IMR-90 (cell line): ENCODE measurements around a stretch of chr2.

GRCh38 chr2:62213633-62214627 is 18.0 kb downstream of the B3GNT2 start:
- RRBS, result no CpG with 5 or more reads among the region's 6 CpGs
CAGE:
- cytosol, long polyA plus RNA, result no peak
- long polyA plus RNA, result no peak
- nucleus, long polyA plus RNA, result no peak

GRCh38 chr2:62704728-62704969 is 864 bp upstream of the EHBP1 start:
- RRBS, result no CpG with 5 or more reads among the region's 2 CpGs
CAGE:
- cytosol, long polyA plus RNA, result no peak
- long polyA plus RNA, result no peak
- nucleus, long polyA plus RNA, result no peak

GRCh38 chr2:62706781-62707625 is 1.5 kb downstream of the EHBP1 start:
- RRBS, result no CpG with 5 or more reads among the region's 7 CpGs
CAGE:
- cytosol, long polyA plus RNA, result no peak
- long polyA plus RNA, result no peak
- nucleus, long polyA plus RNA, result no peak

GRCh38 chr2:62982181-62982811 is 68.3 kb upstream of the OTX1 start:
- RRBS, result no CpG with 5 or more reads among the region's 3 CpGs
CAGE:
- cytosol, long polyA plus RNA, result no peak
- long polyA plus RNA, result no peak
- nucleus, long polyA plus RNA, result no peak

DNA sequence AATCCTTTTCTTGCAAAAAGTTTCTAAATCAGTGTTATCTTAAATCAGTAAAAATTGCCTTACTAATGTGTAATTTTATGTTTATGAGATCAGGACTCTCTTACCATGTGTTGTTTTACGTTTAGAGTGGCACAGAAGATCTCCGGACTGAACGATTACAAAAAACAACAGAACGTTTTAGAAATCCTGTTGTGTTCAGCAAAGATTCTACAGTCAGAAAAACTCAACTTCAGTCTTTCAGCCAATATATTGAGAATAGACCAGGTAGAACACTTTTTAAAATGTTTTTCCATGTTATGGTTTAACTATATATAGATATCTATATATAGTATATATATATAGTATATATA is 57.2 kb upstream of the OTX1 start:
- RRBS, result no CpG with 5 or more reads among the region's 4 CpGs
CAGE:
- cytosol, long polyA plus RNA, result no peak
- long polyA plus RNA, result no peak
- nucleus, long polyA plus RNA, result no peak

GRCh38 chr2:63807978-63808326 is 33.7 kb upstream of the UGP2 start:
- RRBS, result no CpG with 5 or more reads among the region's 1 CpG
CAGE:
- cytosol, long polyA plus RNA, result no peak
- long polyA plus RNA, result no peak
- nucleus, long polyA plus RNA, result no peak

GRCh38 chr2:63810905-63811418 is 30.7 kb upstream of the UGP2 start:
- RRBS, result no CpG with 5 or more reads among the region's 3 CpGs
CAGE:
- cytosol, long polyA plus RNA, result no peak
- long polyA plus RNA, result no peak
- nucleus, long polyA plus RNA, result no peak

DNA sequence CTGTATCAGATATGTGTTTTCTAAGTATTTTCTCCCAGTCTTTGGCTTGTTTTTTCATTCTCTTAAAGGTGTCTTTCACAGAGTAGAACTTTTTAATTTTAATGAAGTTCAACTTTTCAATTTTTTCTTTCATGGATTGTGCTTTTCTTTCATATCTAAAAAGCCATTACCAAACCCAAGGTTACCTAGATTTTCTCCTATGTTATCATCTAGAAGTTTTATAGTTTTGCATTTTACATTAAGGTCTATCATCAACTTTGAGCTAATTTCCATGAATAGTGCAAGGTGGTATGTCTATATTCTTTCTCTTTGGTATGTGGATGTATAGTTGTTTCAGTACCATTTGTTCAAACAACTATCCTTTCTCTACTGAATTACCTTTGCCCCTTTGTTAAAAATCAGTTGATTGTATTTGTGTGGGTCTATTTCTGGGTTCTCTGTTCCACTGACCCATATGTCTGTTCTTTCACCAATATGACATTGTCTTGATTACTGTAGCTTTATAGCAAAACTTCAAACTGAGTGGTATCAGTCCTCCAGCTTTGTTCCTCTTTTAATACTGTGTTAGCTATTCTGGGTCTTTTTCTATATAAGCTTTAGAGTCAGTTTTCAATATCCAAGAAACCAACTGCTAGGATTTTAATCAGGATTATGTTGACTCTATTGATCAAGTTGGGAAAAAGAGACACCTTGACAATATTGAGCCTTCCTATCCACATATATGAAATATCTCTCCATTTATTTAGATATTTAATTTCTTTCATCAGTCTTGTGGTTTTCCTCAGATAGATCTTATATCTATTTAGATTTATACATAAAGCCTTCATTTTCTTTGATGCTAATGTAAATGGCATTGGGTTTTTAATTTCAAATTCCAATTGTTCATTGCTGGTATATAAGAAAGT is 45.1 kb downstream of the VPS54 start:
CAGE:
- cytosol, long polyA plus RNA, result no peak
- long polyA plus RNA, result no peak
- nucleus, long polyA plus RNA, result no peak

GRCh38 chr2:63989225-63989857 is 29.9 kb downstream of the VPS54 start:
- RRBS, result no CpG with 5 or more reads among the region's 14 CpGs
CAGE:
- cytosol, long polyA plus RNA, result no peak
- long polyA plus RNA, result no peak
- nucleus, long polyA plus RNA, result no peak

GRCh38 chr2:64018102-64018513 is 1.1 kb downstream of the VPS54 start:
- RRBS, result no CpG with 5 or more reads among the region's 9 CpGs
CAGE:
- cytosol, long polyA plus RNA, result no peak
- long polyA plus RNA, result no peak
- nucleus, long polyA plus RNA, result no peak

GRCh38 chr2:64120909-64121582 is 23.2 kb downstream of the PELI1 start:
- RRBS, result no CpG with 5 or more reads among the region's 6 CpGs
CAGE:
- cytosol, long polyA plus RNA, result no peak
- long polyA plus RNA, result no peak
- nucleus, long polyA plus RNA, result no peak

GRCh38 chr2:64223128-64223595 is 78.9 kb upstream of the PELI1 start:
- RRBS, result no CpG with 5 or more reads among the region's 5 CpGs
CAGE:
- cytosol, long polyA plus RNA, result no peak
- long polyA plus RNA, result no peak
- nucleus, long polyA plus RNA, result no peak

GRCh38 chr2:64325852-64326448 is 128.0 kb upstream of the LGALSL start:
- RRBS, result no CpG with 5 or more reads among the region's 6 CpGs
CAGE:
- cytosol, long polyA plus RNA, result no peak
- long polyA plus RNA, result no peak
- nucleus, long polyA plus RNA, result no peak

- RRBS, result no CpG with 5 or more reads among the region's 5 CpGs
CAGE:
- cytosol, long polyA plus RNA, result no peak
- long polyA plus RNA, result no peak
- nucleus, long polyA plus RNA, result no peak
Observed at GRCh38 chr2:64631290-64631820, 22.4 kb downstream of the SERTAD2 start.

DNA sequence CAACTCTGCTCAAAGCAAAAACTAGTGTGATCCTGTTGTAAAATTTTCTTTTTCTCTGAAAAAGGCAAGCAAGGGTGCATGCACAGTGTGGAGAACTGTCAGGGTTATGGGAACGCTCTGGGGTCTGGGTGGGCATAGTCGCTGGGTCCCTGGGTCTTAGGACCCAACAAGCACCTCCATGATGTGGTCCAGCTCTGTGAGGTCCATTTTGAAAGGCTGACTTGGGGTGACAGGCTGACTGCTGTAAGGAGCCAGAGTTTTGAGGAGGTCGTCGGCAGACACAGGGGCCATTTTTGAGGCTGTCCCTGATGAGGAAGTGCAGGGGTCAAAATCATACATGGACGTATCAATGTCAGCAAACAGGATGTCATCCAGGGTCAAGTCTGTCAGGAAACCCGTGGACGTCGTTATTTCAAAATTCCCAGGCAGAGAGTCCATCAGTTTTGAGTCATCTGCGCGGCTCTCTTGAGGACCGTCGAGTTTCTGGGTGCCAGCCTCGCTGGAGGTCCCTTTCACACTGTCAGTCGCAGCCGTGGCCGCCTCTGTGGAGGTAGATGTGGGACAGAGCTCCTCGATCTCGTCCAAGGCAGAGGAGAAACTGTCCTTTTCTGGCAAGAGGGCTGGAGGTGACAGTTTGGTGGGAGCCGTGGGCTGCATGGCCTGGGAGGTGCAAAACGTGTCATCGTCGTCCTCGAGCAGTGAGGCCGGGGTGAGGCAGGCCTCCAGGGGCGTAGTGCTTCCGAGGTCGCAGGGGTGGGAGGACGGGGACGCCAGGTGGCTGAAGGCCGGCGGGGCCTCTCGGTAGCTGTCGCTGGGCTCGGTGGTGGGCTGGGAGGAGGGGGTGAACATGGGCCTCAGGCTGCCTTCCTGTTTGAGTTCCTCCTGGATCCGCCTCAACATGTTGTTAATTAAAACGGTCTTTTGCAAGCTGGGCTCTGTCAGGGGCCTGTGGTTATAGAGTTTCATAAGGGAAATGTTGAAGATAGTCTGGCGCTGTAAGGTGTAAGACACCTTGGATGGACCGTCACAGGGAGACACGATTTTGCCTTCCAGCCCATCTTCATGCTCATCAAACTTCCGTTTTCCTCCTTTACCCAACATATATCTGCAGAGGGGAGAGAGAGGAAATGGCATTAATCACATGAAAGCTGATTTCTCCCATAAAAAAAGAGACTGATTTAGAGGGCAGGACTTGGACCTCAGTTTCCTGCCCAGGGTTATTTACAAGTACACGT is 17.5 kb downstream of the SERTAD2 start:
- RRBS, result 73% methylated on average over 5 of the region's 41 CpGs
CAGE:
- cytosol, long polyA plus RNA, result no peak
- long polyA plus RNA, result no peak
- nucleus, long polyA plus RNA, result no peak

DNA sequence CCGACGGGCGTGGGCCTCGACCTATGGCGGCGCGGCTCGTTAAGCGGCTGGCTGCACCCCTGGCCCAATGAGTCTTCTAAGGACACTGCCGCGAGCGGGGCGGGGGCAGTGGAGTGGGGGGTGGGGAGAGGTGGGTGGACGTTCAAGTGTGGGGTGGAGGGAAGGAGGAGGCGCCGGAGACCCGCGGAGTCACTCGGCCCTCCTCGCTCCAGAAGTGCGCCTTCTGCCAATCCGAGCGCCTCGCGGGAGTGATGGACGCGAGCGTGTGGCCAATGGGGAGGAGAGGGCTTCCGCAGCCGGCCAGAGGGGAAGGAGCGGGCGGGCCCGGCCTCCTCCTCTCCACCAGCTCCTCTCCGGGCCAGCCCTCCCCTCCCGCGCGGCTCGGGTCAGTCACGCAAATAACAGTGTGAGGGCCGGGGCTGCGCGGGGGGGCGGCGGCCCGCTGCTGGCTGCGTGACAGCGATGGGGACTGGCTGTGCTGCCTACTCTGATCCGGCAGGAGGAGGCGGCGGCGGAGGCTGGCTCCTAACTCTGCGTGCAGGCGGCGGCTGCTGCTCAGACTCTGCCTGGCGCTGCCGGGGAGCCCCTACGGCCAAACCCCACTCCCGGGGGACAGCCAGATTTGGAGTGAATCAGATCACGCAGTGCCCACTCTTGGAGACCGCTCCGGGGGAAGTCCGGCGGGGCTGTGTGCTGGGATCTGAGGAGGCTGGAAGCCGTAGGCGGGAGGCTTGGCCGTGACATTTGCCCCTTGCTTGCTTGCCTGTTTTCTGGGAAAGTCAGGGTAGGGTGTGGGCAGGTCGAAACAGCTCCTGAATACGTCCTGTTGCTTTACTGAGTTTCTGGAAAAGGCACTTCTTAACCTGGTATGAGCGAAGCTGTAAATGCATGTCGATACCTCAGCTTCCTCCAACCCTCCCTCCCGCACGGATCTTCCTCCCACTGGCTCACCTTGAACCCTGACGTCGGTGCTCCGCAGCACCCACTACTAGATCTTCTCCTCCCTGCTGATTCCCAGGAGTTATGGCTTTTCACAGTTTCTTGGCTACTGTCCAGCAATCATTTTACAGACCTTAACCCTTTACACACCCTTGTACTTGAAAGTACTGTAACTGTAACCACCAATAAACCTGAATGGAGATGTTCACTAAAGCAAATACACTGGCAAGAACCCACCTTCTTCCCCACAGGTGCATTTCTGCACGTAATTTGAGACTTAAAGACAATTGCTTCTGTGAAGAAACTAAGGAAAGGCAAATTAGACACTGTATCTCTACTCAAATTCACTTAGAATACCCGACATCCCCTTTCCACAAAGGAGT is 97.9 kb upstream of the SERTAD2 start:
- RRBS, result 1% methylated on average over 25 of the region's 77 CpGs
CAGE:
- cytosol, long polyA plus RNA, result no peak
- long polyA plus RNA, result no peak
- nucleus, long polyA plus RNA, result no peak

DNA sequence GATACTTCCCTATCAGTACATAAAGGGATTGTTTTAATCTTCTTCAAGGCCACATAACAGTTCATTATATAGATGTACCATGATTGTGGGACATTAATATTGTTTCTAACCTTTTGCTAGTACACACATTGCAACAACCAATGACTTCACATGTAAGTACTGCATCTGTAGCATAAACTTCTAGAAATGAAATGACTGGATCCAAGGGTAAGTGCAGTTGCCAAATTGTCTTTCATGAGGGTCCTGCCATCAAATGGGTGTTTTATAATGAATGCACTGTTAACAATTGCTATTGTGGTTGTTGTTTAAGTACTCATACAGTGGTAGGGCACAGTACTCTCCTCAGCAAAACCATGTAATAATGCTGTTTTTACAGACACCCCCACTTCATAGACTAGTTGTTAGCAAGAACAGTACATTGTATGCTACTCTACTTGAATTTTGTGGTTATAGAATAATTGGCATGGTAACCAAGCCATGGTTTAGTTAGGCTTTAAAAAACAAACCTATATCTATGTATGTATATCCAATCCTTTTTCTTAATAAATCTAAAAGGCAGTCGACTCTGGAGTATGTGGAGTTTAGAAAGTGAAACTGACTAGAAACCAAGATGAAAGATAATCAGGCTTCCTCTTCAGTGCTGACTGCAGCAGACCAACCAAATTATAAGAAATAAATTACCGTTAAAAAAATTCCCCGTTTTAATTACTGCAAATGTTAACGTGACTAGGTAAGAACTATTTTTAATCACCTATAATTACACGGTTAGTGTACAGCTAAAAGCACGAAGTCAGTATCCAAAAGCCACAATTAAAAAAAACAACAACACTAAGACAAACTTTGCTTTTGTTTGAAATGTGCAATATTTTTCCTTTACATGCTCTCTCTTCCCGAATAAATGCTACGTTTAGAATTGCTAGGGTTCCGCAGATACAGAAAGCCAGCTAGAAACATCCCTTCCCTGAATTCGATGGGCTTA is 113.2 kb upstream of the SERTAD2 start:
- RRBS, result no CpG with 5 or more reads among the region's 10 CpGs
CAGE:
- cytosol, long polyA plus RNA, result no peak
- long polyA plus RNA, result no peak
- nucleus, long polyA plus RNA, result no peak

DNA sequence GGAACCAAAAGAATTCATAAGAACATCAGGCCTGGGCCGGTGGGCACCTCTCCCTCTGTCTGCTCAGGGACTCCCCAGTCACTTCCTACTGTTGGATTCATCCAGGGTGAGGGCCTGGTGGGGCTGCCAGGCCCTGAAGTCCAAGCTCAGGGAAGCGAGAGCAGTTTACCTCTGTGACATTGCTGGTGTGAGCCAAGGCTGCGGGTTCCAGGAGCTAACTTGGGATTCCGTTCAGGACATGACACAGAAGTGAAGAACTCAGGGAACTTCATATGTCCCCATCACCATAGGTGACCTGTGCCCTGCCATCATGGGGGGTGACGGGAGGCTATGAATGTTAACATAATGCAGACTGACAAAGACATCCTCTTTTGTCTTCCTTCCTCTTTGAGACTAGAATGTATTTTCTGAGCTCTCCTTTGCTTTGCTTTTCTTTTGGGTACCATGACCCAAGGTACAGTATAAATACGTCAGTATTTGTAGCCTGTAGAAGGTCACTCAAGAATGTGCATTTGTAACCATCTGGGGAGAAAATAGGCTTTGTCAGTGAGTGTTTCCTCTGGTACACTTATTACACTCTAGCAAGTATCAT is 130.5 kb upstream of the SLC1A4 start:
- RRBS, result no CpG with 5 or more reads among the region's 6 CpGs
CAGE:
- cytosol, long polyA plus RNA, result no peak
- long polyA plus RNA, result no peak
- nucleus, long polyA plus RNA, result no peak

- RRBS, result 7% methylated on average over 4 of the region's 36 CpGs
CAGE:
- cytosol, long polyA plus RNA, result no peak
- long polyA plus RNA, result no peak
- nucleus, long polyA plus RNA, result no peak
Observed at GRCh38 chr2:64865545-64866341, 123.5 kb upstream of the SLC1A4 start.

GRCh38 chr2:64915171-64915456 is 74.1 kb upstream of the SLC1A4 start:
- RRBS, result no CpG with 5 or more reads among the region's 2 CpGs
CAGE:
- cytosol, long polyA plus RNA, result no peak
- long polyA plus RNA, result no peak
- nucleus, long polyA plus RNA, result no peak